Right lobe of liver (tissue), 4 donors: ENCODE data around the gene STX1A.

- PRO-cap, 4 experiments = peak in 3 of 4 experiments; most common plus-strand start chr7:70506251 (in 3)
- RAMPAGE, long total RNA, 2 experiments = no peak in any of the 2 experiments
These were observed 625.9 kb upstream of the GALNT17 start for GRCh38 chr7:70506139-70506338.

- PRO-cap, 4 experiments = peak in 1 of 4 experiments; most common minus-strand start chr7:70738244 (in 1)
- RAMPAGE, long total RNA, 2 experiments = no peak in any of the 2 experiments
These were observed 393.8 kb upstream of the GALNT17 start for GRCh38 chr7:70738080-70738643.

DNA sequence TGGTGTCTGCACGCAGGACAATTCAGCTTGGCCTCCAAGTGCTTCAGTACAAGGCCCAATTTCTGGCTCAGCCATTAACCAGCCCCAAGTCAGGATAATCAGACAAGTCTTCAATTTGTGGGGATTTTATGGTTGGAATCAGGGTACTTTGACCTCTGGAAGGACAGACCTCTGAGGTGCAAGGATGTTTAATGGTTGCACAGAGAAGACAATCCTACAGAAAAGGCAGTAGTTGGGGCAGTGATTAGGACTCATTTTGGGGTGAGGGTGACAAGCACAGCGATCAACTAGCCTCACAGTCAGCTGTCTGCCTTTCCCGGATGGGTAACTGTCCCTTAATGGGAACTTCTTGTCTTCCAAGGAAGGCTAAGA lies 271.2 kb upstream of the GALNT17 start:
- PRO-cap, 4 experiments = peak in 3 of 4 experiments; most common minus-strand start position 252 of the sequence (in 3)
- RAMPAGE, long total RNA, 2 experiments = no peak in any of the 2 experiments

GRCh38 chr7:71343918-71344638 lies 212.1 kb downstream of the GALNT17 start:
- PRO-cap, 4 experiments = no peak in any of the 4 experiments
- RAMPAGE, long total RNA, 2 experiments = no peak in any of the 2 experiments

DNA sequence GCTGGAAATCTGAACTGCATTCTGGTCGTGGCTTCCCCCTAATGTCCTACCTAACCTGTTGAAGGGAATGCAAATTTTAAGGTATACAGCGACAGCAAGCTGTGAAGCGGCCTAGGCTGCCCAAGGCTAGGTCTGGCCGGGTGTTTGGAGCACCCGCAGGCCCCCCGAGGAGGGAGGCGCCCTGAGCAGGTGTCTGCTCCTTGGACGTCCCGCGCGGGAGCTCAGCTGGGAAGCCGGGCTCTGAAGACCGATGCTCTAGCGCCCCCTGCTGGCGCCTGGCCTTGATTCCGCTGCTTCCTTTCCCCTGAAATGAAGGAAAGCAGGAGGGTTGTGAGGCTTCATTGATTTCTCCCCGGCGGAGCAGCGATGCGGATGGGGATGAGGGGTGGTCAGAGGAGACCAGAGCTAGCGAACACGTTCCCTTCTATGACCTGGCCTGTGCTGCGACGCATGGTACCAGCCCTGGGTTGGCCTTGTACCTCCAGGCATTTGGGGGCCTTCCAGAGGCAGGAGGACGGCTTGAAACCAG lies 601.3 kb downstream of the GALNT17 start:
- PRO-cap, 4 experiments = no peak in any of the 4 experiments
- RAMPAGE, long total RNA, 2 experiments = no peak in any of the 2 experiments

GRCh38 chr7:72152477-72153302 lies 259.4 kb downstream of the CALN1 start:
- PRO-cap, 4 experiments = peak in 2 of 4 experiments; most common plus-strand start chr7:72153005 (in 1); most common minus-strand start chr7:72152795 (in 2)
- RAMPAGE, long total RNA, 2 experiments = no peak in any of the 2 experiments

GRCh38 chr7:72688864-72689251 lies 139.1 kb downstream of the TYW1B start:
- PRO-cap, 4 experiments = no peak in any of the 4 experiments
- RAMPAGE, long total RNA, 2 experiments = no peak in any of the 2 experiments

GRCh38 chr7:72879548-72880351 lies 45.1 kb upstream of the POM121 start:
- PRO-cap, 4 experiments = peak in 4 of 4 experiments; most common plus-strand start chr7:72880214 (in 2); most common minus-strand start chr7:72880000 (in 3)
- RAMPAGE, long total RNA, 2 experiments = no peak in any of the 2 experiments

GRCh38 chr7:72929948-72930885 lies 5.3 kb downstream of the POM121 start:
- PRO-cap, 4 experiments = no peak in any of the 4 experiments
- RAMPAGE, long total RNA, 2 experiments = start-site peak on the plus strand in 1 of 2 experiments, at chr7:72929967-72930271 at its widest, 19 reads per replicate

GRCh38 chr7:73307291-73307914 lies 1.2 kb downstream of the NSUN5 start:
- PRO-cap, 4 experiments = no peak in any of the 4 experiments
- RAMPAGE, long total RNA, 2 experiments = no peak in any of the 2 experiments

DNA sequence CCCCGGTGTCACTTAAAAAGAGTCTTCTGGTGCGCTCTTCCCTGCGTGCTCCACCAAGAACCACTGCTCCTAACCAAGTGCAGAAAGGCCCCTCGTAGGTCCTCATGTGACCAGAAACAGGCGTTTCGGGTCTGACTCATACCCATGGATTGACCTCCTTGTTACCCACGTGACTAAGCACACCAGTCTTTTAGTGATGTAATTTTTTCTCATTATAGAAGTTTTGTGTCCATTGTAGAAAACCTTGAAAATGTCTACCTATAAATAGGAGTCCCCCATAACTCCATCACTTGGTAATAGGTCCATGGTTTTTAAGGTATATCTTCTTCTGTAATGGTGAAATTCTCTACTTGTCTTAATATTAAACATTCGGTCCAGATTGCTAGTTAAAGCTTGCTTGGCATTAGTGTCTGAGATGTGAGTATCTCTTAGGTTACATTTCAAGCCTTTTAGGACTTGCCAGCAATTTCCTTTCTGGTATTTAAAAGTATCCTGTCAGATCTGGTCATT lies 14.1 kb downstream of the FKBP6 start:
- PRO-cap, 4 experiments = no peak in any of the 4 experiments
- RAMPAGE, long total RNA, 2 experiments = no peak in any of the 2 experiments

DNA sequence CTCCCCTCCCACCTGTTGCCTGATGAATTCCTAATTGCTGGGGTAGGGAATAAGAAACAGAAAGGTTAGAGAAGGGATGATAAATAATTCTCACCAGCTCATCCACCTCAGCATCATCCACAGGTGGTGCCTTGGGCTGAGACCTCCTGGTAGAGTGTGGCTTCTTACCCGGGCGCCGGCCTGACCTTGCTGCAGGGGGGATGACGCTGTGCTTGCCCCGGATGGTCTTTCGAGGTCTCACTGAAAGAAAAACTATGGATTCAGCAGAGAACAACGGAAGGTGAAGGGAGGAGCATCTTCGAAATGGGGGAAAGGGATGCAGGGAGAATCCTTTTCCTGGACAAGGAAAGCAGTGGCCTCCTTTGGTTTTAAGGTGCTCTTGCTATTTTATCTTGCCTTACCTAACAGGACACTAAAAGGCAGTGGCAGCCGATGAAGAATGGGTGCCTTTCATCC lies 10.3 kb downstream of the FZD9 start:
- PRO-cap, 4 experiments = no peak in any of the 4 experiments
- RAMPAGE, long total RNA, 2 experiments = no peak in any of the 2 experiments

- PRO-cap, 4 experiments = peak in 4 of 4 experiments; most common minus-strand start chr7:73601247 (in 4)
- RAMPAGE, long total RNA, 2 experiments = no peak in any of the 2 experiments
These were observed 22.8 kb upstream of the TBL2 start for GRCh38 chr7:73601189-73601498.

DNA sequence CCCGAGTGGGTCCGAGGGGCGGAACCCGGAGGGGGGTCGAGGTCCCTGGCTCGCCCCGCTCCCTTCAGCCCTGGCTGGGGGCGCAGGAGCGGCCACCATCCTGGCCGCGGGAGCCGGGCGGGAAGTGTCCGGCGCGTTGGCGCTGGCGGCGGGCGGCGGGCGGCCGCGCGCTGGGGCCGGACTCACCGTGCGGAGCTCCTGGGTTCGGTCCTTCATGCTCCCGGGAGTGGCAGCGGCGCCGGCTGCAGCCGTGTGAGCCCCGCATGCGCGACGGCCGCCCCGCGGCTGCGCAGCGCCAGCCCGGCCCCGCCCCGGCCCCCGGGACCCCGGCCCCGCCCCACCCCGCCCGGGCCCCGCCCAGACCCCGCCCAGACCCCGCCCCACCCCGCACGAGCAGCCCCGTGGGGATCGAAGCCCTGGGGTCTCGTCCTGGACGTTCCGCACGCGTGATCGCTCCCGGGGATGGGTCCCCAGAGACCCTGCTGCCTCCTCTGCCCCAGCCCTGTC lies at the start of gene STX1A:
TSS of gene STX1A (minus strand) at position 254 of the 507 bp plus-strand sequence.
- PRO-cap, 4 experiments = peak in 4 of 4 experiments; most common plus-strand start position 422 of the sequence (in 1); most common minus-strand start position 254 of the sequence (in 3)
- RAMPAGE, long total RNA, 2 experiments = start-site peak on the minus strand in 2 of 2 experiments, centred at positions 243 to 246 of the sequence, 25 to 30 reads per replicate

DNA sequence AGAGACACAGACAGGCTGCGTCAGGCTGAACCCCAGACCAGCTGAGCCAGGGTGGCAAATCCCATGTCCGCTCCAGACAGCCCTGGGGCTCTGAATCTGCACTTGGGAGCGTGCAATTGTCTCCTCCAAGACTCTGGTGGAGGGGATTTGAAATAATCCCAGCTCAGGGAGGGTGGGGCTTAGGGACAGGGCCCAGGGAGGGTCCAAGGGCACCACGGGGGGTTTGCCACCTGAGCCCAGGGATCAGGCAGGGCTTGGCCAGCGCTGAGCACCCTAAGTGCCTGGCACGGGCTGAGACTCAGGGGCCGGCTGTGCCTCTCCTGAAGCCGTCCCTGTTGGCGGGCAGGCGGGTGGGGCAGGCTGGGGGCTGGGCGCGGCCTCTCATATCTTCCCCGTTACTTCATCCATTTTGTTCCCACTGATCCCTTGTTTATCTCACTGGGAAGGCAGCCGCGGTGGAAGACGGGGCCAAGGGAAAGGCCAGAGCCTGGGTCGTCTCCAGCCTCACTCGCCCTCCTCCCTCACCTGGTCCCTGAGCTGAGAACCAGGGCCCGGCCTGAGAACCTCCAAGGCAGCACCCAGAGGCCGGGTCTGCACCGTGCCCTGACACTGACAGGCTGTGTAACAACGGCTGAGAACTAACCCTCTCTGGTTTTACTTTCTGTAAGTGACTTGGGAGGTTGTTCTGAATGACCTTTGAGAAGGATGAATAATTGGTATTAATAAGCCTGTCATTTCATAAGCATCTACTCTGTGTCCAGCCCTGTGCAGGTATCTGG lies 41.7 kb upstream of the ELN start:
- PRO-cap, 4 experiments = no peak in any of the 4 experiments
- RAMPAGE, long total RNA, 2 experiments = no peak in any of the 2 experiments

DNA sequence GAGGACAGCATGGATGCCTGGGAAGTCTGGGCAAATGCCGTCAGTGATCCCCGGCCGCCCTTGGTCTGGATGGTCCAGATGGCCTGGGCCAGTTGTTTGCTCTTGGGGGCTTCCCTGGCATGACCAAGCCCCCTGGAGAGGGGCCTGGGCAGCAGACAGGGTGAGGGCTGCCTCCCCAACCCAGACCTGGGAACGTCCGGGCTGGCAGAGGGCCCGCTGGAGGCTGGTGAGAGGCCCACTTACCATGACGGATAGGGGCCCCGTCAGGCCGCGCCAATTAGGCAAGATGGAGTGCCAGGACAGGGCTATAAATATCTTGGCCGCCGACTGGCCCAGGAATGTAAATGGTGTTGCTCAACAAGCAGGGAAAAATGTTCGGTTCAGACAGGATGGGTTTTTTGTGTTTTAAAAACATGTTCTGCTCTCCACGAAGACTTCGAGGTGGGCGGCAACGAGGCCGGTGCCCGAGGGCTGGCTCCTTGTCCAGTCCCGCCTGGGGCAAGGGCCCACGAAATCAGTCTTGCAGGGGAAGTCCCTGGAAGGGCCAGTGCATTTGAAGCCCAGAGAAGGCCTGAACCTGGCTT lies 35.9 kb upstream of the ELN start:
- PRO-cap, 4 experiments = no peak in any of the 4 experiments
- RAMPAGE, long total RNA, 2 experiments = no peak in any of the 2 experiments

- PRO-cap, 4 experiments = peak in 1 of 4 experiments; most common plus-strand start chr7:74060026 (in 1); most common minus-strand start chr7:74059834 (in 1)
- RAMPAGE, long total RNA, 2 experiments = no peak in any of the 2 experiments
These were observed 23.6 kb upstream of the LIMK1 start for GRCh38 chr7:74059606-74060746.

DNA sequence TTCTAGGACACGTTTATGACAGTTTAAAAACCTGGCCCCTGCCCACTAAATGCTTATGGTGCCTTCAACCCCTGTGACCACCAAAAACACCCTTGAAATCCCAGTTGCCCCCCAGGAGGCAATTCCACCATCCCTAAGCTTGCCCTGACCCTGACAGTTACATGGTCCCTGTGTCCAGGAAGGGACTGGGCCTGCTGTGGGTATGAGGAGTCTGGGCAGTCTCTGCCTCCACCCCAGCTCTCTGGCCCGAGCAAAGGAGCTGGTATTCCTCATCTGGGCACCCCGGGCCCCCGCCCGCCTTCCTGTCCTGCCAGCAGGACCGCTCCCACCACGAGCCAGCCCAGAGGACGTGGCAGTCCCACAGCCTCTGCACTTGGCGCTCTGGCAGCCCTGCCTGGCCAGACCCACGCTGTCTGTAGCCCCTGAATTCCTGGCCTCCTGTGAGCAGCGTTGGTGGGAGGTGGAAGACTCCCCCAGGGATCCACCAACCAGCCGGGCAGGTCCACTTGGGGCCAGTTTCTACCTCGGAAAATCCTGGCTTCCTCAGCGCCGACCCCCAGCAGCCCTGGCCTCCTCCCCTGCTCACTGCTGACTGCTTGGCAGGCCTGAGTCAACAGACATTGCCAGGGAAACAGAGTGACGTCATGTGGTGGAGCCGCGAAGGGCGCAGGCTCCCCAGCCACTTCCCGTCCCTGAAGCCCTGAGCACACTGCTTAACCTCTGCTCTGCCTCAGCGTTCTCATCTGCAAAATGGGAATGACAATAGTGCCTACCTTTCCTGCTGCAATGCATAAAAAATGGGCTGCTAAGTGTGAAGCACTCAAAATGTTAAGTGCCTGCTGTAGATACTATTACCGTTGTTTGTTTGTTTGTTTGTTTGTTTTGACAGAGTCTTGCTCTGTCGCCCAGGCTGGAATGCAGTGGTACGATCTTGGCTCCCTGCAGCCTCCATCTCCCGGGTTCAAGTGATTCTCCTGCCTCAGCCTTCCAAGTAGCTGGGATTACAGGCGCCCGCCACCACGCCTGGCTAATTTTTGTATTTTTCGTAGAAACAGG lies 21.6 kb upstream of the LIMK1 start:
- PRO-cap, 4 experiments = peak in 4 of 4 experiments; most common plus-strand start position 682 of the sequence (in 3); most common minus-strand start position 594 of the sequence (in 4)
- RAMPAGE, long total RNA, 2 experiments = start-site peak on the minus strand in 2 of 2 experiments, centred at positions 573 to 581 of the sequence, 8 reads per replicate

GRCh38 chr7:74189183-74190031 lies 15.3 kb downstream of the EIF4H start:
- PRO-cap, 4 experiments = no peak in any of the 4 experiments
- RAMPAGE, long total RNA, 2 experiments = no peak in any of the 2 experiments

- PRO-cap, 4 experiments = no peak in any of the 4 experiments
- RAMPAGE, long total RNA, 2 experiments = no peak in any of the 2 experiments
These were observed 16.8 kb downstream of the EIF4H start for GRCh38 chr7:74190900-74191381.